Choroid plexus epithelial cell (primary cell): ENCODE data around the gene KIRREL3.

DNA sequence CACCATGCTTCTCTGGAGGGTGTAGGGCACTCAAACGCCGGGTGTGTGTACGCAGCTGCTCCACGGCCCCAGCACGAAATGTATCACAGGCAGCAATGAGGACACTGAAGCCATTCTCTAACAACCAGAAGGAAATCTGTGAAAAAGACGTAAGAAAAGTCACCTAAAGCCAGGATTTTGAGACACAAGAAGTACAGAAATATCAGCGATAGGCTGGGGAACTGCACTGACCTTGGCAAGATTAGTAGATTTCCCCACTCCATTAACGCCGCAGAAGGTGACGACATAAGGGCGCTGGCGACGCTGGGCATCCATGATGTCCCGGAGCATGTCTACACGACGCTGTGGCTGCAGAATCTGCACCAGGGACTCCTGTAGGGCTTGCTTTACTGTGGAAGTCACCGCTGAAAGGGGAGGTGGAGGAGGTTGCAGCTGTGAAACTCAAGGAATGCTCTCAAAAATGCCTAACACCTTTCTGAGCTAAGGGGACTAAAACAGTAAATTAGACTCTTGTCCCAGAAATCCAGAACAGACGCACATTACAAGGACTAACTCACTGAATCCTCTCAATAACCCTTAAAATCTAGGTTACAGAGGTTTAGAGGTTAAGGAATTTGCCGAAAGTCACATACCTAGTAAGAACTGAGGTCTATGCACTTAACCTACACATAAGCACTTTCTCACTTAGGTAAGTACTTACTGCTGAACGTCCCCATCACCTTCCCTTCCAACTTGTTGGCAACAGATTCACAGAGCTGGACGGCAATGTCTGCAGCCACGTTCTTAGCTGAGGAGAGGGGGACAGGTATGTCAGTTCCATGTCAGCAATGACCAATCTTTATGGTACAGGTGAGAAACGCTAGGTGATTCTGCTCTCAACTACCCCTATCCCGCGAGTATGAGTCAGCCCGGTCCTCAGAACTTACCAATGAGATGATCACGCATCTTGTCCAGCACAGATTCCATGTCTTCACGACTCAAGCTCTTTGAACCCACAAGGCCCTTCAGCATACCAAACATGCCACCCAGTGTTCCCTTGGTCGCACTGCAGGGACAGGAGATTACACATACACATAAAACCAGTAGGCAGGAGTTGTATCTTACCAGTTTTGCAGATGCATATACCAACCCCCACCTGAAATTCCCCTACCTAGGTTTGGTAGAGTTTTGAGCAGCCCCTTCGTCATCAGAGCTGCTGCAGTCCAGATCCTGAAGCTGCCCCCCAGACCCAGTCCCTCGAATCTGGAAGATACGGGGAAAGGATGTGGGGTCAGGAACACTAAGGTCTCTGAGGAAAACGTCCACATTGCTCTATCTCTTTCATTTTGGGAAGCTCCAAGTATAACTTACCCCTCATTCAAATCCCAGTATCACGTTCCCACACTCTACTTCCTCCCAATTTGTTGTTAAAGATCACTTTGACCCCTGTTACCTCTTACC lies 3.1 kb downstream of the SRPRA start:
- RRBS: no CpG with 5 or more reads among the region's 34 CpGs

DNA sequence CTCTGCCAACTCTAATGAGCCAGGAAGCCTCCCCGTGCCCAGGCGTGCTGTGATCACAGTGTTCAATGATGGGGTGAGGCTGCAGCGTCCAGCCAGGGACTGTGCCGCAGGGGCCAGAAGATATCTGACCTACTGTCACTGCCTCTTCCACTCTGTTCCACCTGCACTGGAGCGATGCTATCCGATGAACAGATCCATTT lies 18.2 kb downstream of the ST3GAL4 start:
- RRBS: no CpG with 5 or more reads among the region's 6 CpGs

DNA sequence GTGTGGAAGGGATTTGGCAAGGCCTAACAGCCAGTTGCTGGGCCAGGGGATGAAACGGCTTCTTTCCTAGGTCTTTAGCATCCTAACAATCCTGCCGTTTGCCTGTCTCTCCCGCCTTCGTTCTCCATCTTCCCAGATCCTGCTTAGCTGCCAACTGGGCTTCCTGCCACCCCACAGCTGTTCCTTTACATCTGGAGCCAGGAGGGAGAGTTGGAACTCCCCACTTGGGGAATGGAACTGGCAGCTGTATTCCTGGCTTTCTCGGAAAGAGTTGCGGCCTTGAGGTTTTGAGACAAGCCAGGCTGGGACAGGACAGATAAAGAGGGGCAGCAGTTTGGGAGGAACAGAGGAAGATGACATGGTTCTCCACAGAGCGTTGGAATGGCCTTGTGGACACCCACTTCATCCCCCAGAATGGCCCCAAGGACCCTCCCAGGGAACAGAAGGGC lies 59.7 kb downstream of the ST3GAL4 start:
- RRBS: no CpG with 5 or more reads among the region's 7 CpGs

DNA sequence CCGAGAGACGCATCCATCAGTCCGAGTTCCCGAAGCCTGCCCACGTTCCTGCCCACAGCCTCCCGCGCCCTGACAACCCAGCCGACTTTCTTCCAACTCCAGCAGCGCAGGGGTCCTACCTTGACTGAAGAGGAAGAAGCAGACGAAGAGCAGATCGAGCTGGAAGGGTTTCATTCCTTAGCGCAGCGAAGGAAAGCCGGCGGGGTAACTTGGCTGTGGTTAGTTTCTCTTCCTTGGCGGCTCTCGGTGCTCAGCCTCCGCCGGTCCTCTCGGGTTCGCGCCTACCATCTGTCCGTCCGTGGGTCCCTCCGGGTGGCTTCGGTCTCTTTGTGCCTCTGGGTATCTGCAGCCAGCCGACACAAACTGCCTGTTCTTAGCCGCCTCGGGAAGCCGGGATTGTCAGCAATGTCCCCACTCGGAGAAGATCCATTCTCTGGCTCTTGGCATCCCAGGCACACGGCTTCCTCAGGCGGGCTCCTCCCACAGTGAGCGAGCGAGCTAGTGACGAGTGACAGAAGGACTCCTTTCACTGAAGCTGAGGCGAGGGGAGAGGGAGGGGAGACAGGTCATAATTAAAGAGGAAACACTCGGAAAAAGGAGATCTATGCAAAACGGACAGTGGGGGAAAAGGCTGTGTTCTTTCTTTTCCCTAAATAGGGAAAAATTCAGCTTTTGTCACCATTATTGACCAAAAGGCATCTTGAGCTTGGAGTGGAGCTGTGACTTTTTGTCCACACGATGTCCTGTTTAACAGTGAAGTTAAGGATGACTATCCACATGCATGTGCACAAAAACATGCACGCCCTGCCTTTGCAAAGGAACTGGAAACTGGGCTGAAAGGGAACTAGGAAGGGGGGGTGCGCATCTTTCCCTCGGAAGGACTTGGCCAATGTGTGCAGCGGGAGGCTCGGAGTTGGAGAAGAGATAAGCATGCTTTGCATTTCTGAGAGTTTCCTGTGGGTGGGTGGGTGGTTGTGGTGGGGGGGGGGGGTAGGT lies at the start of gene KIRREL3:
Gene KIRREL3 (minus strand): TSS at position 435 of the 996 bp plus-strand sequence.
- RRBS: 2% methylated on average over 16 of the region's 45 CpGs

- RRBS: no CpG with 5 or more reads among the region's 9 CpGs
Measured at GRCh38 chr11:128171376-128172016, 415.9 kb downstream of the ETS1 start.

DNA sequence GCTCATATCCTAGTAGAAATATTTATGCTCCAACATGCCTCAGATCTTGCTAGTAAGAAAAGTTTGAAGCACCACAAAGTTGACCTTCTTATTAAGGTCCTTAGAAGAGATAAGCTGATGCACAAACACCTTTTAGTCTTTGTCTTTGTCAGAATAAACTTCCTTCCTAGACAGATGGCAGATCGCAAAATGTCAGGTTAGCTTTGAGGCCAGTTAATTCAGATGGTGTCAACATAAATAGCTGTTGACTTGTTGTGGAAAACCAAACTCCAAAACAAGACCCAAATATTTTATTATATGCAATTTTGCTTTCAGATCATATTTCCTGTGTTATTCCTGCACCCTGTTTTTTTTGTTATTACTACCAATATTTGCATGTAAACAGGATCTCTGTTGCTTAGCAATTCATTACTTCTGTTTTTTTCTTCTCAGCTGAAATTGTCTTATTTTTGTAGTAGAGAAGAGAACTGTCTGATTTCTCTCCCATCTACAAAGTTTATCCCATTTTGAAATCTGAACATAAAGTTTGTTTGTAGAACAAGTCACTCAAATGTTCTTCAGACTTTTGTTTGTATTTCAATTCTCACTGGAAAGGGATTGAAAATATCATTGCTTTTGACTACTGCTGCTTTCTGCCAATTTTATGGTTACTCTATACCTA lies 315.9 kb downstream of the ETS1 start:
- RRBS: no CpG with 5 or more reads among the region's 1 CpG

GRCh38 chr11:128417542-128417833 lies 169.9 kb downstream of the ETS1 start:
- RRBS: no CpG with 5 or more reads among the region's 3 CpGs

DNA sequence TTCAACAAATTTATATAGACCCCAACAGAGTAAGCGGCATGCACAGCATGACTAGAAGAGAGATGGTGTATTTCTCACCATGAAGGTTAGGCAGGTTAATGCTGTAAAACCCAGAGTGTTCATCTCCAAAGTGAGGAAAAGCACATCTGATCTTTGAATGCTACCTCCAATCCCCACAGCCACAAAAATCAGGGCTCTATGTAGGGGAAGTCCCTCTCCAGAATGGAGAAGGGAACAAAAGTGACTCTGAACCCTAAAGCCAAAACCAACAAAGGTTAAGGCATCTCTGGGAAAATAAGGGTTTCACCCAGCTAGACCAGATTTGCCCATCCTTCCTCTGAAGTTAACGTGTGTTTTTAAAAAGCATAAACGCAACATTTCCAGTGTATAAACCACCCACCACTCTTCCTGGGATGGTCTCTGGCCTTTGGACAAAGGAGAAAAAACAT lies 128.1 kb downstream of the ETS1 start:
- RRBS: no CpG with 5 or more reads among the region's 3 CpGs

GRCh38 chr11:128461189-128461701 lies 126.1 kb downstream of the ETS1 start:
- RRBS: no CpG with 5 or more reads among the region's 7 CpGs

GRCh38 chr11:128466971-128468118 lies 120.0 kb downstream of the ETS1 start:
- RRBS: no CpG with 5 or more reads among the region's 17 CpGs

- RRBS: no CpG with 5 or more reads among the region's 2 CpGs
Measured at GRCh38 chr11:128474650-128475029, 112.7 kb downstream of the ETS1 start.

DNA sequence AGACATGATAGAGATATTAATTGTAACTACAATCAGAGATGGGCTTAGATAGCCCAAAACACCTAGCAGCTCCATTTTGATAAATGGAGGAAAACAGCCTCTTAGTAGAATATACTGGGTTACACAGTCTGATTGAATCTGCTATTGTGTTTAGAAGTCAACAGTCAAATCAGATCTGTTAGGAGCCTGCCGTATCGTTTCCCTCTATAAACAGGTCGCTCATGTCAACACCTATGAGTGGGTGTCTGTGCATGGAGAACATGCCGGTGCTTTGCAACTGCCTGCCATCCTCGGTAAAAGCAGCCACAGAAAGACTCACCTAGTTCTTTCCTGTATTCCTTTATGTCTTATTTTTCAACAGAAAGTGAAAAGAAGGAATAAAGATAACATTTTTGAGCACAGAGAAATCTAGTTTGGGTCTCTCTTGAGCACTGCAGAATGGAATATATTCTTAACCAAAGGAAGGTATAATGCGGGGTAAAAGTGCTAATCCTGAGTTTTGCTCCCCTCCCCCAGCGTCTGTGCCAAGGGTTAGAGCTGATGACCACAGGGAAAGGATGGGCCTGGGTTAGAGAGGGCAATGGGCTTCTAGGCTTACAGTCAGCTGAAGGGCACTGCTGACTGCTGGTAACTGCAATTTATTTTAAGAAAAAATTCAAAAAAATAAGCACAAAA lies 99.3 kb downstream of the ETS1 start:
- RRBS: no CpG with 5 or more reads among the region's 7 CpGs

DNA sequence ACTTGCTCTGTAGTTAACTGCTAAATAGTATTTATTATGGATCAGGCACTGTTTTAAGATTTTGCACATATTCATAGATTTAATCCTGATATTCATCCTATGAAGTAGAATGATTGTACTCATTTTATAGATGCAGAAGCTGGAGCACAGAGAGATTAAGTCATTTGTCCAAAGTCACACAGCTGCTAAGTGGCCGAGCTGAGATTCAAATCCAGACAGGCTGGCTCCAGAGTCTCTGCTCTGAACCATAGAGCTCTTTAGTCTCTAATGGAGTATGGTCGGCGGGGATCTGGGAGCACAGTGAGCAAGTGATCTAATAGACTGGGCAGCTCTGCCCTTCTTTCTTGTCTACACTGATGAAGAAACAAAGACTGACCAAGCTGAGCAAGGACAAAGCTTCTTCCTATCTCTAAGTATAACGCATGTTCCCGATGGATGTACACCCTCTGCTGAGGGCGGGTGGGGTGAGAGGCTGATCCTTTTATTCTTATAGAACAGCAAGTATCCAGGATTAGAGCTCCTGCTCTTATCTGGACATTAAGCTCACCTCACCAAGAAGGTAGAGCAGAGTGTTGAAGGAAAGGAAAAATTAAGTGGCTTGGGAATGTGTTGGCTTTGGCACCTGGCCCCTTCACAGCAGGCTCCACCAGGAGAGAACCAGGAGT lies 68.8 kb downstream of the ETS1 start:
- RRBS: no CpG with 5 or more reads among the region's 6 CpGs

DNA sequence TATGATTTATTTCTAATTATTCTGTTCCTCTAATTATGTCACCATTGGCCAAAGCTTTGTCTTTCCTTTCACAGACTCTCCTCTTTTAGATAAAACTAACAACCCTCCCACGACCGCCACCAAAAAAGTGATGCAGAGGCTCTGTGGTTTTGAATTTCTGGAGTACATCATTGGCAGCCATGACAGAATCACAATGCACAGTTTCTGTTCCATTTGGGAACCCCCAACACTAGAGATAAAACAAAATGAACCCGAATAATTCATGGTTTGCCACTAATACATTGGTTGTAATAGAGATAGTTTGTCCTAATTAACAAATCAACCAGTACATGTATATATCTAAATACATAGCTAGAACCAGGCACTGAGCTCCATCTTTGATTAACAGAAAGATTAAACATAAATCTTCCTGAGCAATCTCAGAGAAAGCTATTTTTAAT lies 64.3 kb downstream of the ETS1 start:
- RRBS: no CpG with 5 or more reads among the region's 3 CpGs

DNA sequence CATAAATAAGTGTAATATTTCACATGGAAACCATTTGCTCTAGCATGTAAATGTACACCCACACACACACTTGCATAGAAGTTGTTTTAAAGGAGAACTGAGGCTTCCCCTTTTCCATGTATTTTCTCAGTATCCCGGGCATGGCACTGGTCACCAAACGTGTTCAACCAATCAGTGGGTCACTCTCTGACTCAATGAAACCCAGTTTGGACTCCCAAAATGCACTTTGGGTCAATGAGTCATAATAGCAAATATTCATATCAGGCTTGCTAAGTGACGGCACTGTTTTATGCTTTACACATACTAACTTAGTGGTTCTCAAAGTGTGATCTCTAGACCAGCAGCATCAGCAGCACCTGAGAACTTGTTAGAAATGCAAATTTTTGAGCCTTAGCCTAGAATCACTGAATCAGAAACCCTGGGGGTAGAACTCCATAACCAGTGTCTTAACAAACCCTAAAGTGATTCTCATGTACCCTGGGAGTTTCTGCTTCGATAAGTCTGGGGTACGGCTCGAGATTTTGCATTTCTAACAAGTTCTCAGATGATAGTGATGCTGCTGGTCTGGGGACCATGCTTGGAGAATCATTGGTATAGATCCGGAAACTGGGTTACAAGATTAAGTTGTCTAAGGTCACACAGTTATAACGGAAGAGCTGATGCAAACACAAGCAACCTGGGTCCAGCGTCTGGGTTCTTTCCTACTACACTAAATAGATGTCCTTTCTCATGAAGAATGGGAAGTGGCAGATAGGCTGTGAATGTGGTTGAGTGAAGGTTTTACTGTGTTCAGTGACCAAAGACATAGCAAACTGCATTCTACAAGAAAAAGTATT lies 35.6 kb downstream of the ETS1 start:
- RRBS: no CpG with 5 or more reads among the region's 9 CpGs

- RRBS: no CpG with 5 or more reads among the region's 14 CpGs
Measured at GRCh38 chr11:128585450-128586168, 1.7 kb downstream of the ETS1 start.

DNA sequence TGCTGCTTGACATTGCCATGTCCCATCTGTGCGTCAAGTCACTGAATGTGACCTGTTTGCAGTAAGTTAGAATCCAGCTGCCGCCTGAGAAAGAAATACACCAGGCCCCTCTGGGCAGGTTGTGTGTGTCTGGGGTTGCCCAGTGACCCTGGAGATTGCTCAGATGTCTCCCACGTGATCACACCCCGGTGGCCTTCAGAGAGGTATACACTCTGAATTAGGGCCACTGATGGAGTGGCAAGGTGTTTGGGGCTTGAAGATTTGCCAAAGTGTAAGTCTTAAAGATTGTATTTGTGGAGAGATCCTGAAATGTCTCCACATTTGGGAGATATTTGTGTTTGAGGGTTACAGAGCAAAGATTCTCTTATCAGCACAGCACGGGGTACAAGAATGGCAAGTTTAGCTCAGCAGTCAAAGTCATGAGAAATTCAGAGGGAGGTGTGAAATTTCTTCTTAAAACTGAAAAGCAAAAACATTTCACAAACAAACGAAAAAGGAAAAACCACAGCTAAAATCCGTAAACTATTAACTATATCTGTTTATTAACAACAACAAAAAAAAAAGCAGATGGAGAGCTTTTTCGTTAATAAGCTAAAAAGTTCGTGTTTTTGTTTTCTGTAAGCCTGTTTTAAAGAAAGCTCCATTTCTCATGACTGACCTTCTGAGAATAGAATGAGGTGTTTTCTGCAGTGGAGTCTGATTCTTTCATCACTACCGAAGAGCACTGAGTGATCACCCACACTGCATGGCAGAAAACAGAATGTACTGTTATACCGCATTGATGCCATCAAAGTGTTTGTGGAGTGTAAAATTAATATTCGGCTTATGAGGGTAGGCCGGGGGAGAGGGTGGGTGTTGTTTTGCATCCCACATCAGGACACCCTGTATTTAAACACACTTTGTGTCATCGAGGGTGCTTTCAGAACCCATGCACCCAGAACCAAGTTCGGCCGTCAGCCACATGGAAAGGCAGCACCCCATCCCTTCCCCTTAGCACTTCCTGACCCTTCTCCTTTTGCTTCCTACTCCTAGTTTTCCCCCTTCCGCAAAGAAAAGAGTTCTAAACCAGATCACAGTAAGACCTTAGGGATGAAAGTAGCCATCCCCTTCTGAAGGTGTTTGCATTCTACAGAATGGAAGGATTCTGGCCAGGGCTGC lies 41.1 kb upstream of the ETS1 start:
- RRBS: no CpG with 5 or more reads among the region's 17 CpGs

GRCh38 chr11:128686695-128687207 lies 7.1 kb upstream of the FLI1 start:
- RRBS: no CpG with 5 or more reads among the region's 36 CpGs

DNA sequence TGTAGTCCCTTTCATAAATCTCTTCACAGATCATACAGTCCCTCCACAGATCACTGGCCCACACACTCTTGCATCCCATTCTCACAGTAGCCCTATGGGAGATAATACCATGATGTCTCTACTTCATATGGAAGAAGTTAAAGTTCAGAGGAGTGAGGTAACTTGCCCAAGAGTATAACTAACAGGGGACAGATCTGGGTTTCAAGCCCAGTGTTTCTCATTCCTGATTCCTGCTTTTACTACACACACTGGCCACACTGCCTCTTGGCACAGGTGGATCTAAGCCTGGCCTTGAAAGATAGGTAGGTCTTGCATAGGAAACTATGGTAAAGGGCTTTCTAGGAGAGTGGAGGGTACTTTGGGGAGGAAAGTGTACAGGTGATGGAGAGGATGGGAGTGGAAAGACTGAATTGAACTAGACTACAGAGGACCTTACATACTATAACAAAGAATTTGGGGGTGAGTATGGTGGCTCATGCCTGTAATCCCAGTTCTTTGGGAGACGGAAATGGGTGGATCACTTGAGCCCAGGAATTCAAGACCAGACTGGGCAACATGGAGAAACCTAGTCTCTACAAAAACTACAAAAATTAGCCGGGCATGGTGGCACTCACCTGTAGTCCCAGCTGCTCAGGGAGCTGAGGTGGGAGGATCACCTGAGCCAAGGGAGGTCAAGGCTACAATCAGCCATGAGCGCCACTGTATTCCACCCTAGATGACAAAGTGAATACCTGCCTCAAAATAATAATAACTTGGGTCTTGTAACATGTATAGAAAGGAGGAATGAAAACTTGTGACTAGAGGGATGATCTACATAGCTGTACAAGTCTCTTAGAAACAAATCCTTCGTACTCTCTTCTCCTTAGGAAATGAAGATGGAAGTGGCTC lies 6.5 kb downstream of the FLI1 start:
- RRBS: no CpG with 5 or more reads among the region's 4 CpGs

DNA sequence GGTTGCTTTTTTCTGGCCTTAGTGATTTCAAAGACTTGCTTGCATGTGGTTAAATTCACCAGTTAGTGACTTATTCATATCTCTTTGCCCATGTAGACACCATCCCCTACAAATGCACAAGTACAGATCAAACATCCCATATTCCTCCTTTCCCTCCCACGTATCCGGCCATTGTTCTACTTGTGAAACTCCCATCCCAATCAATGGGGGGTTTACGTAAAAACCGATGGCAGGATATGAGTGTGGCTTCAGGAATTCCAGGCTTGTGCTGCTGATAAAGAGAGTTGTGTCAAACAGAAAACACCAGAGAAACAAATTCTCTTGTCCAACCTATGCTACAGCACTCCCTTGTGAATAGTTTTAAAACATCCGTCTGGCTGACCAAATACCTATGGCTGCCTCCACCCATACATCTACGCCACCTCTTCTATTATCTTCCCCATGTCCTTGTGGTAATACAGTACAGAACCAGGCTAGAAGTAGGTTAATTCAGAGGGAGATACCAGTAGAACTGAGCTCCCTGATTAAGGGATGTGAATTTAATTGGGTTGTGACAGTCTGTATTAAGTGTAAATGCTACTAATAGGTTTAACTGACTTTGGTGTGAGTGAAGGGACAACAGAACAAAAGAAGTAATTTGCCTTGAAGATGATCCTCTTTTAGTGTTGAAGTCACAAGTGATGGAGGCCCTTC lies 15.6 kb downstream of the FLI1 start:
- RRBS: no CpG with 5 or more reads among the region's 6 CpGs